RPMI7951 (cell line): ENCODE measurements around a stretch of chr18.

- RAMPAGE, long total RNA: no peak
These were observed 28.4 kb downstream of the DTNA start for GRCh38 chr18:34738437-34739021.

DNA sequence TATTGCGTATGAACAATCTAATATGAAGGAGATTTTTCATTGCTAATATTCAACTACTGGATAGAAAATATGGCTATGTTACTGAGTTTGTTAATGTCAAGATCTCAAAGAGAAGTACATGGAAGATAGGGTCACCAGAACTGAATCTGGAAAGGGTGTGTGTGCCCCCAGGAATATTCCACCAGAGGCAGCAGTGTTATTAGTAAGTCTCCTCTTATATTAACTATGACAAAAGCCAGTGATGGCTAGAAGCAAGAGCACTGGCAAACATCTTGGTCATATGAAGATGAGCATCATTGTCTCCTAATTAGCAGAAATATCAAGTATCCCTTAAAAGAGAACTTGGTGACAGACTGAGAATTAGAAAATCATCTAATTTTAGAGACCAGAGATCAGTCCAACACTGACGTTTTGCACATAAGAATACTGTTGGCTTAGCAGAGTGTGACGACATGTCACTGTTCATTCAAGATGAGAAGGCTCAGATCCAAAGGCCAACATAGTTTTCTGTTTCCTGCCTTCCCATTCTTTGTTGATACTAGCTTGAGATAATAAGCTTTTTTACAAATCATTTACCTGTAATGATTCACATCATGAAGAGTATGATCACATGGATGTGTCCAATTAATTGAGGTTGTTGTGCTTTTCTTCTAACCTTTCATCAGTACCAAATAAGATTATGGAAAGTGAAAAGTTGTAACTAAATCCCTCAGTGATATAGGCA lies 44.3 kb downstream of the MAPRE2 start:
- RAMPAGE, long total RNA: no peak

- RAMPAGE, long total RNA: no peak
These were observed 13.2 kb downstream of the ZNF397 start for GRCh38 chr18:35253860-35254521.

DNA sequence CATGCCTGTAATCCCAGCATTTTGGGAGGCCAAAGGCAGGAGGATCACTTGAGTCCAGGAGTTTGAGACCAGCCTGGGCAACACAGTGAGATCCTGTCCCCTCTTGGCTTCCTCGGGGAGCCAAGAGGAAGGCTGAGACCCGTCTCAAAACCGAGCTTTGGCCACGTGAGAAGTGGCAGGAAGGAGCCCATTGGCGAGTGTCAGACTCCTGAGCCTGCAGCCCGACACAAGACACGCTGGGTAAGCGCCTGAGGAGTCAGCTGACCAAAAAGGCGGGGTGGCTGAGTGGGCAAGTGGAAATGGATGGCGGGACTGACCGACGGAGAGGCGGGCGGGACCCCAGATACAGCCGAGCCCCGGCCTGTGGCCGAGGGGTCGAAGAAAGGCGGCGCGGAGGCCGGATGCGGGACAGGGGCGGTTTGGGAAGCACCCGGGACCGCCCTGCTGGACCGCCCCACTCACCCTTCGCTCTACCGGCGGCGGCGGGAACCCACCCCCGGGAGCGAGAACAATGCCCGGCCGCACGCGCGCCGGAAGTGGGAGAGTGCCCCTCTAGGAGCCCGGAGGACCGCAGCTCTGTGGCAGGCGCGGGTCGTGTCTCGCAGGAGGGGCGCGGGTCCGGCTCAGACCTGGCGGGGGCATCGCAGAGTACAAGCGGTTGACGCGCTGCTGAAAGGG lies 22.9 kb downstream of the ZSCAN30 start:
- RAMPAGE, long total RNA: no peak

DNA sequence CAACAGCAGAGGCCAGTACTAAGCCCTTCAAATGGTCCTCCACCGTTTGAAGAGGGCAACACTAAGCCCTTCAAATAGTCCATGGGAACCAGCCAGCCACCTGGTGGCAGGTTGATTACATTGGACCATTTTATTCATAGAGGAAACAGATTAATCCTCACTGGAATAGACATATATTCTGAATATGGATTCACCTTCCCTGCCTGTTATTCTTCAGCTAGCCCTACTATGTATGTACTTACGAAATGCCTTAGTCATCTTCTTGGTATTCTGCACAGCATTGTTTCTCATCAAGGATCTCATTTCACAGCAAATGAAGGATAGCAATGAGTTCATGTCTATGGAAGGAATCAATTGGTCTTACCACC lies 10.0 kb upstream of the ZNF396 start:
- RAMPAGE, long total RNA: no peak

GRCh38 chr18:35592202-35593431 lies 11.1 kb downstream of the GALNT1 start:
- RAMPAGE, long total RNA: no peak

- RAMPAGE, long total RNA: no peak
These were observed 190.0 kb downstream of the GALNT1 start for GRCh38 chr18:35771532-35771926.

GRCh38 chr18:36152912-36153613 lies 23.4 kb downstream of the ELP2 start:
- RAMPAGE, long total RNA: no peak

GRCh38 chr18:36219542-36219900 lies 32.2 kb downstream of the MOCOS start:
- RAMPAGE, long total RNA: no peak

GRCh38 chr18:36326733-36327369 lies 29.3 kb downstream of the FHOD3 start:
- RAMPAGE, long total RNA: no peak

GRCh38 chr18:36543886-36544742 lies 246.6 kb downstream of the FHOD3 start:
- RAMPAGE, long total RNA: no peak

GRCh38 chr18:36786614-36787264 lies 42.1 kb downstream of the TPGS2 start:
- RAMPAGE, long total RNA: no peak

- RAMPAGE, long total RNA: no peak
These were observed 311.7 kb downstream of the CELF4 start for GRCh38 chr18:37253808-37254465.

DNA sequence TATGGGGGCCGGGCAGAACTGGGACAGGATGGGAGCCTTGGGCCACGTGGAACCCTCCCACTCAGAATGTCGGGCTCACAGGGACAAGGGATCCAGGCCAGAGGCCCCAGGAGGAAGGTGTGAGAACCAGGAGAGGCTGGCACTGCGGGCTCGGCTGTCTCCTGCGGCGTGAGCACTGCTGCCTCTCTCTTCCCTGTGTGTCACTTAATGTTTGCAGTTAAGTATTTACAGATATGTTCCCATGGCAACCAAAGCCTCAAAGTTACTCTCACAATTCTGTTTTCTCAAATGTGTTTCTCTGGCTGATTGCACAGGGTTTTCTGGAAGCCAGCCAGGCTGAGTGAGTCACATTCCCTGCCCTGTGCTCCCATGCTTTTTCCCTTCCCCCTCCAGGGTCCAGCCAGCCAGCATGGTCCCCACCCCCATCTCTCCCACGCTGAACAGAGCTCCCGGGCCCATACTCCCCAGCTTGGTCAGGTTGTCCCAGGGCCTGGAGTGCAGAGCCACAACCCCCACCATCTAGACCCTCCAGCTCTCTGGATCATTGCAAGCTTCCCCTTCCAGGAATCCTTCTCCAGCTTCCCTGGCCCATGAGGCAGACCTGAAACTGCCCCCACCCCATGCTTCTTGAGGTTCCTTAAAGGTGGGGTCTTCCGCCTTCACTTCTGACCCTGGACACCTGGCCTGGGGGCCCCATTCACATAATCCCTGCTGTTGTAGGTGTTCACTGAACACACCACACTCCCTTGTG lies 266.0 kb downstream of the CELF4 start:
- RAMPAGE, long total RNA: no peak

DNA sequence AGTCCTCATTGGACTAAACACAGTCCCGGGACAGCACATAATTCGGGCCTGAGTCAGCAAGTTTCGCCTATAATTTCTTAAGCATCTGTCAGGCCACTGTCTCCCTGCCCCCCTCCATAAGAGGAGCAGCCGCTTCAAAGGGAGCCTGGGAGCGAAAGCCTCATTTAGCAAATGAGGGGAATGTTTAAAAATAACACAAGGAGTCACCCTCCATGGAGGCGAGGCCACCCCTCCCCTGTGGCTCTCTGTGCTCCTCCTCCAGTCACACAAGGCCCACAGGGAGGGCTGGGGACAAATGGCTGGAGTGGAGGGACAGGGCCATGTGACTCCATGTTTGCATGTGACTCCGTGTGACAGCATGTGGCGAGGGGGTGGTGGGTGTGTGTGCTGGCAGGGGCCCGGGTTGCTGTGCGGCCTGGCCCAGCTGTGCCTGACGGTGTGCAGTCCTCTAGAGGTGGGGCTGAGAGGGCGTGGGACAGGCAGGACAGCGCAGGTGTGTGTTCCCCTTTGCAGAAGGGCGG lies 162.3 kb downstream of the CELF4 start:
- RAMPAGE, long total RNA: no peak

DNA sequence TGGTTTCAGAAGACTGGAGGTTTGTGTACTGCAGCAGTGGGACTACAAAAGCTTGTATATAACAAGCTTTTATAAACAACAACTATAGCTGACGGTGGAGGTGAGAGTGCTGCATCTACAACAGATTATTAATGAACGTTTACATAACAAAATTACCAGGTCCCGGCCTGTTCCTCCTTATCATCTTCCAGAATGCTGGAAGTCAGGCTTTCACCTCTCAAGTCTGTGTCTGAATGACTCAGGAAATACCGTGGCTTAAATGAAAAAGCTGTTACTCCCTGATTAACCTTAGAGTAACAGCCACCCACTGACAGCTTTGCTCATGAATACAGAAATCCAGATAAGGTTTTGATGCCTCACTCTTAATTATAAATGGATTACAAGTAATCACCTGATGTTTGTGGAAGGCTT lies 885.2 kb upstream of the CELF4 start:
- RAMPAGE, long total RNA: no peak

DNA sequence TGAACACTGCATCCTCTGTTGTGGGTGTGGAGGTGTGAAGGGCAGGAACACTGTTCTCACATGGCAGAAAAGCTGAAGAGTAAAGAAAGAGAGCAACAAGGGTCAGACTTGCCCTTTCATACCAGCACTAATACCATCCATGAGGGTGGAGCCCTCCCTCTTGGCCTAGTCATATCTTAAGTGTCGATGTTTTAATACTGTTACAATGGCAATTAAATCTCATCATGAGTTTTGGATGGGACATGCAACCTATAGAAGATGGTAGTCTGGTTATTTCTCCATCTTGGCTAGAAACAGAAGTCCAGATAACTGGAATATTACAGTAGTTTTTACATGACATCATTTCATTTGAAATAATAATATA lies 1520.6 kb upstream of the CELF4 start:
- RAMPAGE, long total RNA: no peak

GRCh38 chr18:42107939-42108611 lies 153.0 kb downstream of the PIK3C3 start:
- RAMPAGE, long total RNA: no peak

DNA sequence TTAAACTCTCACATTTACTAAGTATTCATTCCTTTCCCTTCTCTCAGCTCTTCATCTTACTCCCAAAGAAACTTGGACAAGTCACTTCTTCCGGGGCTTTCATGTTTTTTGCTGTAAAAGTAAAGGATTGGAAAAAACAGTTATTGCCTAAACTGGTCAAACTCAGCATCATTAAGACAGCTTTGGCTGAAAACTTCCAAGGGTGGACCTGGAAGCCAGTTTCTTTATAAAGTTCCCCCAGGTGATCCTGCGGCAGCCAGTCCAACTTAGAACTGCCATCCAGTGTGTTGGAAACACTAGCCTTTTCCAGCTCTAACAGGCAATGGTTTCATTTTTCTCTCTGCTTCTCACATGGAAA lies 91.2 kb upstream of the SETBP1 start:
- RAMPAGE, long total RNA: no peak

DNA sequence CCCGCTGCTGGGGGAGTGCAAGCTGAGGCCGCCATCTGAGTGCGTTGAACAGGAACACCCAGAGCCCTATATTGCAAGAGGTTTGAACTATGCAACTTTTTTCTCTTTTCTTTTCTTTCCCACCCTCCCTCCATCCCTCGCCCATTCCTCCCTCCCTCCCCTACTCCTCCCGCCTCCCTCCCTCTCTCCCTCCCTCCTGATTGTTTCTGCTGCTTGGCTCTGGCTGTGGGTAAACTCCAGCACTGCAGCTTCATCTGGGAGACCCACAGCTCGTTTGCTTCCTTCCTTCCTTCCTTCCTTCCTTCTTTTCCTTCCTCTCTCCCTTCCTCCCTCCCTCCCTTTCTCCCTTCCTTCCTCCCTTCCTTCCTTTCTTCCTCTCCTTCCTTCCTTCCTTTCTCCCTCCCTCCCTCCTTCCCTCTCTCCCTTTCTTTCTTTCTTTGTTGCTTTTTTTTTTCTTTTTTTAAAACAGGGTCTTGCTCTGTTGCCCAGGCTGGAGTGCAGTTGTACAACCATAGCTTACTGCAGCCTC lies 30.5 kb downstream of the SETBP1 start:
- RAMPAGE, long total RNA: no peak